ENCODE measurements around a stretch of chr1.

GRCh38 chr1:85974992-85975288 is 181.6 kb downstream of the COL24A1 start:
- PRO-cap, 2 experiments = no peak in any of the 2 experiments

- PRO-cap, 2 experiments = no peak in any of the 2 experiments
These were observed 23.6 kb upstream of the CLCA4 start for GRCh38 chr1:86523279-86523634.

DNA sequence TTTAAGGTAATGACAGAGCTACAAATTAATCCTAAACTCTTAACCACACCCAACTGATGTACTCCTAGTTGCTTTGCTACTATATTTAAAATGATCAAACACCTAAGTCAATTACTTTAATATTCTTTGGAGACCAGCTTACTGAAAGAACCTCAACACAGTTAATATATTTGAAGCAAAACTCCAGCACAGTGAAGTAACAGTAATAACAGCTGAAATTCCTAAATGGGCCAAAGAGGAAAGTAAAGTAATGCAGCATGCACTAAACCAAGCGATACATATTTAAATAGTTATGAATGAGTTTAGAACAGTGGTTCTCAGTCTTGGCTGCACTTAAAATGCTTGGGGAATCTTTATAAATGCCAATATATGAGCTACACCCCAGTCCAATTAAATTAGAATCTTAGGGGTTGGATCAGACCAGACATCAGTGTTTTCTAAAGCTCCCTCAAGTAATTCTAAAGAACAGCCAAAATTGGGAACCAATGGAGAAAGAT is 6.3 kb downstream of the SH3GLB1 start:
- PRO-cap, 2 experiments = no peak in any of the 2 experiments

- PRO-cap, 2 experiments = no peak in any of the 2 experiments
These were observed 52.9 kb downstream of the SH3GLB1 start for GRCh38 chr1:86757236-86757739.

DNA sequence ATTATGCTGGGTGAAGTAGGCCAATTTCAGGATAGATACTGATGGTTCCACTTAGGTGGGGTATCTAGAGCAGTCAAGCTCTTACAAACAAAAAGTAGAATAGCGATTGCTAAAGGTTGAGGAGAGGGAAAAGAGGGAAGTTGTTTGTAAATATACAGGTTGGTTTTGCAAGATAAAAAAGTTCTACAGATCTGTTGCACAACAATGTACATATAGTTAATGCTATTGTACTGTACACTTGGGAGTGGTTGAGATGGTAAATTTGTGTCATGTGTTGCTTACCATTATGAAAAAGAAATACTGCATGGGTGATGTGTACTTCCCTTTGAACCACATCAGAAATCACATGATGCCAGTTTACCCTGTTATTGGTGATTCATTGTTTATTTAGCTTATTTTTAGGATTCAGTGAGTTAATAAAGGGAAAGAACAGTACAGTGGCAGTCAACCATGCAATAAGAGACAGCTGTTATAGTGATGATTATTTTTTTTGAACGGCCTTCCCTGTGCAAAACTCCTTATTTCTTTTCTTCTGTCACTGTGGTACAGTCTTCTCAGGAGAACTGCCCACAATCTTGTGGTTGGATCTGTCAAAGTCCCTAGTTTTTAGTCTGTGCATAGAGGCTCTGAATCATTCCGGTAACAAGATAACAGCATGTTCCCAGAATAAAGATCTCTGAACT is 84.0 kb downstream of the SH3GLB1 start:
- PRO-cap, 2 experiments = no peak in any of the 2 experiments

- PRO-cap, 2 experiments = no peak in any of the 2 experiments
These were observed 190.8 kb downstream of the HS2ST1 start for GRCh38 chr1:87104847-87106091.

DNA sequence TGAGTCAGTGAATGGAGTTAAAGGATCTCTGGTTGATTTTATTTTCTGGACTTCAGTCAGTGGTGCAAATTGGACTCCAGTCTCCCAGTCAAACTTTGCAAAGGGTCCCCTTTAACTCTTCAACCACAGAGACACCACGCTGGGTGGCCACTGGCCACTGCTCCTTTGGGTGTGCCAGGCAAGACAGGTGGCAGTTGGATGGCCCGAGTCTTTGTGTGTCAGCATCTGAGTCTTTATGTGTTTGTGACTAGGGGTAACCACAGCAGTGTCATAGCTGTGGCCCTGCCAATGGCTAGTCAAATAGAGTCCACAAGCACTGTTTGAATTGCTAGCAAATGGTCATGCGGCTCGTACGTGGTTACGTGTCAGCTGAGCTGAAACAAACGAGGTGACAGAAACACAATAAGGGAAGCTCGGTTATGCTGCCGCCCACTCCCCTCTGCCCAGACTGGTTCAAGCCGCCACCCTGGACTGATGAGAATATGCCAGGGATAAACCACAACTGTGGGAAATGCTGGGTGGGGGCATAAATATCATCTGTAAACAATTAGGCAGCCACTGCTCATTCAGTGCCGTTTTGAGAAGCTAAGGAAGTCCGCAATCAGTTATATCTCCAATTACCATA is 174.3 kb upstream of the LMO4 start:
- PRO-cap, 2 experiments = no peak in any of the 2 experiments

- PRO-cap, 2 experiments = peak in 1 of 2 experiments; most common plus-strand start chr1:87330528 (in 1)
These were observed 1.8 kb downstream of the LMO4 start for GRCh38 chr1:87330403-87330946.

DNA sequence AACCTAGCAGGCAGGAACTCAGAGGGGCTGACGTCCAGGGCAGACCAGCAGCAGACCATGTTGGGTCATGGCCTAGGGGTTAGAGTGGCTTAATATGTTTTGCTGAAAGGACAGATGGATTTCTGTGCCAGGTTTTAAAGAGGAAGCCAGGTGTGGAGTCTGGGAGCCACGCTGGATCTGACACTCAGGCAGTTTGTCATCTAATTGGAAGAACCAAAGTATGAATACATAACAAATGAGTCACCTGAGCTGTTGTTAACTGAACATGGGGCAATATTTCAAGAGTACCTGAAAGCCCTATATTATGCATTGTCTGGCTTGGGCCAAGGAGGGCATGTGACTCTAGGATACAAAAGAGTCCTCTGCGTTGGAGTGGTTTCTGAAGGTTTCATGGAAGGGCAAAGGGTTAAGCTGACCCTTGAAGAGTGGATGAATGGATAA is 70.6 kb downstream of the LMO4 start:
- PRO-cap, 2 experiments = no peak in any of the 2 experiments

- PRO-cap, 2 experiments = no peak in any of the 2 experiments
These were observed 19.8 kb downstream of the GBP1 start for GRCh38 chr1:89045224-89045665.

GRCh38 chr1:89049831-89050726 is 14.9 kb downstream of the GBP1 start:
- PRO-cap, 2 experiments = no peak in any of the 2 experiments

DNA sequence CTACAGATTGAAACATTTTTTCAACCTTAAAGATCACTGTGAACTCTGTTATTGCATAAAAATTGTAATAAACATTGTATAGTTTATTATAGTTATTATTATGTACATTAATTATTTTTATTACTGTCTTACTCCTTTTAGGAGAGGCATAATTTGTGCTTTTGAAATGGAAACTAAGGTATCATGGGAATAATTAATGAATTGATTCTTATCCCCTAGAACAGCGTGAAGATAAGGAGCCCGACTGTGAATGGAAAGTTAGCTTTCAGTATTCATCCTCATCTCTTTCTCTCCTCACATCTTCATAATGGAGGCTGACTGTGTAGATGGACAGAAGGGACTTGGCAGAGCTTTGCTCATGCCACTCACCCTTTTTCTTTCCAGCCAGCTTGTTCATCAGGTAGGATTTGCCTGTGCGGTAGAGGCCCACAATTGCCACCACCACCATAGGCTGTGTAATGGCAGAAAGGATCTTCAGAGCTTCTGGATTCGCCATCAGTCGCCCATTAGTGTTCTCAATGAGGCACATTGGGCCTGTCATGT is 2.3 kb downstream of the GBP1 start:
- PRO-cap, 2 experiments = no peak in any of the 2 experiments

- PRO-cap, 2 experiments = no peak in any of the 2 experiments
These were observed 3.2 kb upstream of the GBP1 start for GRCh38 chr1:89068167-89068695.

DNA sequence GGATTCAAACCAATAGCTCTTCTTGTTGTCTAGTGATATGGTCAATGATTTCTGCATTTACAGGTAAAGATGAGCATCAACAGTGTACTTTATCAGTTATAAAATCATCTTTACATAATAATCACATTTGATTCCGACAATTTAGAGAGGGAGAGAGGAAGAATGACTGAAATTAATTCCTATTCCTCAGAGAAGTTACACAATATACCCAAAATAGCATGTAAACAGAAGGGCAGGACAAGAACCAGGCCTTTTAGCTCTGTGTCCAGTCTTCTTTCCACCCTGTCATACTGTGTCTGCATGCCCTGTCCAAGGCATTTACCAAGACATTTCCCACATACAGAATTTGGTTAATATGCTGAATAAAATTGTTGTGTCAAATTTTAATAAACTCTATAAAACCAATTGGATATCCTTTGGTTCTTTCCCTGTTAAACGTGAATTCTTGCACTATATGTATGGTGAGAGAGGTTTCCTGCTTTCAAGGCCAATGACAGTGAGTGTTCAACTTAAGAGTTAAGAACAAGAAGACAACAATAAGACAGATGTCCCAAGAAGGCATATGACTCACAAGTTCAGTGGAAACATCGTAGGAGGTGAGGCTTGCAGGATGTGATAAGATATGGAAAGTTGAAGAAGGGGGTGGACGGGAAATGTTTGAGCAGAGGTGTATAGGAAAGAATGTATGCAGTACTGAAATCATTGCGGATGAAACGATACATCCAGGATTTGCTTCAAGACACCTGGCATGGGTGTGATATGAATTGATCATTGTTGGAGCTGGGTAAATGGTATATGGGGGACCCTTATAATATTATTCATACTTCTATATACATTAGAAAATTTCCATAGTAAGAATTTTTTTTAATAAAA is 20.8 kb downstream of the LRRC8B start:
- PRO-cap, 2 experiments = no peak in any of the 2 experiments

DNA sequence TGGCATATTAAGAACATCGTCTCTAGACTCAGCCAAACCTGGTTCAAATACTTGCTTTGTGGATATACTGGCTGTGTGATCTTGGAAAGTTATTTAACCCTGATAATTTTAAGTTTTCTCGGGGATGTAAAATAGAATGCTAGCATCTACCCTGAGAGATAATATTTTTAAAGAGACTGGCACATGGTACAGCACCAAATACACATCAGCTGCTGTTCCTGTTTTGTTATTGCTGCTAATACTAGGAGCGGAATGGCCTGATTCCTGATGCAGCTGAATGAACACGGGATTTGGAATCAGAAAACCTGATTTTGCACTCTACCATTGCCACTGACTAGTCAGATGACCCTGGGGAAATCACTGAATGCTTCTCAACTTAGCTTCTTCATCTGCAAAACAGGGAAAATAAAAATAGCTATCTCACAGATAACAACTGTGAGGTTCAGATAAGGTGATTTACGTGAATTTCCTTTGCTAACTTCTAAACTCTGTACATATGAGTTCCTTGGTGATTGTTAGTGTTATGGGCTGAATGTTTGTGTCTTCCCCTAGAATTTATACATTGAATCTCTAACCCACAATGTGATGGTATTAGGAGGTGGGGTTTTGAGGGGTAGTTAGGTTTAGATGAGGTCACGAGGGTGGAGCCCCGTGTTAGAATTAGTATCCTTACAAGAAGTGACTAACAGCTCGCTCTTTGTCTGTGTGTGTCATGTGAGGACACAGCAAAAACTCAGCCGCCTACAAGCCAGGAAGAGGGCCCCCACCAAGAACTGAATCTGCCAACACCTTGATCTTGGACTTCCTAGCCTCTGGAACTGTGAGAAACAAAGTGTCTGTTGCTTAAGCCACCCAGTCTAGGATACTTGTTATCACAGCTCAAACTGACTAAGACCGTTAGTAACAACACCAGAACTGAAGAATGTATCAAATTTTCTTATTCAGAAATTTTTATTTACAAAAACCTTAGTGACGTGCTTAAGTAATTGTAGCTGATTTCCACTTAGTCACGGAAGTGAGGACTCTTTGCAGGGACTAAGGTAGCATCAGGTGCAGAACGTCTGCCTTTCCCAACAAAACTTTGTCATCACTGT is 24.8 kb upstream of the LRRC8C start:
- PRO-cap, 2 experiments = no peak in any of the 2 experiments

DNA sequence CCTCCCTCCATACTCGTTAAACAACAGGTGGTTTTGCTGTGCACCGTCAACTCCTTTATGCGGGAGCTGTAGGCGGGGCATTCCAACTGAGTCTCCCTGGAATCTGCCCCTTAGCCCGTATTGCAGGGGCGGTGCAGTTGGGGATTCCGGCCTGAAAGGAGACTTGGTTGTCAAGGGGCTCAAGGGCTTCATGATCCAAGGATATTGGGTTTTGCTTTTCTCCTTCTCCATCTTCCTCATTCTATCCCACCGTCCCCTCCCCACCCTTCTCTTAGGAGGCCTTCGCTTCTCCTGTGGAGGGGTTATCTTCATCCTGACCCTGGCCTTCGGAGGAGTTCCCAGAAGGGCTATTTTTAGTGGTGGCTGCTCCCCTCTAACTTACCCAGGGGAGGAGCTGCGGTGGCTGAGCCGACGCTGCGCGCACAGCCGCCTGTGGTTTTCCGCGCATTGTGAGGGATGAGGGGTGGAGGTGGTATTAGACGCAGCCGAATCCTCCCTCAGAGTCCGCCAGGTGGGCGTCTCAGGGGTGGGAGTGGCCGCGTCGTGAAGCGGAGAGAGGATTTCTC is 562 bp upstream of the LRRC8C start:
- PRO-cap, 2 experiments = no peak in any of the 2 experiments

DNA sequence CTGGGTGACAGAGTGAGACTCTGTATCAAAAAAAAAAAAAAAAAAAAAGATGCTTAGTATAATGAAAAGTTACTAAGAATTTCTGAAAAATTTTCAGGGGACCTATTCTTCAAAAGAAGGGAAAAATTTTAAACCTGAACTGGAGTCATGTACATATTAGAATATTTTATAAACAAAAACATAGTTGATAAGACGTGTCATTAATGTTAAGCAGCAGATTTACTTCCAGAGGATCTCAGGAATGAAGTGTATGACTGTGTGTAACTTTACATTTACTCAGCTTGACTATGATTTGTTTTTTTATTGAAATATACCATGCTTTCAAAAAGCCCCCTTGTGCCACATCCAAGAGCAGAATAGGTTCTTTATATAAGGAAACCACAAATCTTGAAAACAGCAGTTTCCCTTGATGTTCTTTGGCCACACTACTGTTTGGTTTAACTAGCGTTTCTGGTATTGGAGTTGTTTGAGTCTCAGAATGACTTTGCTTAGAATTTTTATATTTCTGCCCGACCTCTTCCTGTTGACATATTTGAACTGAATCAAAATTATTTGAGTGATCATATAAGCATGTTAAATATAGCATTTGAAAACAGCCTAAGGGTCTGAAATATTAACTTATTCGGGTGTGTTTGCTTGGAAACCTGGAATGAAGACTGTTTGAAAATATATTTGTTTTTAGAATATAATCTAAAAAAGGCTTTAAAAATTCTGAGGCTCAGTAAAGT is 25.0 kb downstream of the LRRC8C start:
- PRO-cap, 2 experiments = no peak in any of the 2 experiments

GRCh38 chr1:89738164-89738404 is 82.7 kb upstream of the LRRC8D start:
- PRO-cap, 2 experiments = no peak in any of the 2 experiments

DNA sequence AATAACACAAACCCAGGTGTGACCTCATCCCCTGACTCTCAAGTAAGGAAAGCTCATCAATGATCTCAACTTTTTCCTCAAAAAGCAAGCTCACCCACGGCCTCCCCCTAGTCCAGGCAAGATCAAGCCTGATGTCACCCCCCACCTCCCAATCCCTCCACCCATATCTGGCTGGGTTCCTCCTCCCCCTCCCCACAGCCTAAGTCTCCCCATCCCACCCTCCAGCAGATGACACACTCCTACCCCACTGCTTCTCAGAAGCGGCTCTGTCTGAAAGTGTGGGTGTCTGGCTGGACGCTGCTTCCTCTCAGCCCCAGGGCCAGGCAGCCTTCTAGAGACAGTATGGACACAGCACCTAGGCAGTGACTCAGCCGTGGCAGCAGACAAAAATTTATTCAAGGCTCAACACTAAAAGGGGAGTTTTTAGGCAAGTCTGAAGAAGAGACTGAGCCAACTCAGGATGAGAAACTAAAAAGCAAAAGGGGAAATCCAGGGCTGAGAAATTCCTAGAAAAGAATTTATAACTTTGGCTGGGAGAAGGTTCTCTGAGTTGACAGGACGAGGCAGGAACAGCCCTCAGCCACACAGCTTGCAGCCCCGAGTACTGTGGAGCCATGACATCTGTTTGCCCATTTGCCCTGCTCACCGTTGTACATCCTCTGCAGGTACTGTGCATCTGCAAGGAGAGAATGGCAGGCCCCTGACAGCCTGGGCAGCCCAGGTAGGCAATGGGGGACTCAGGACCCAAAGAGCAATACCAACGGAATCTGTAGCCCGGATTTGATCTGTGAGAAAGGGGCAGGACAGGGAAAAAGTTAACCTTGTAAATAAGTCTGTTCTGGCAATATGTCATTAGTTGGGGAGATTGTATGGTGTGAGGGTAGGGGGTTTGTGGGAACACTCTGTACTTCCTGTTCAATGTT is 81.5 kb upstream of the LRRC8D start:
- PRO-cap, 2 experiments = no peak in any of the 2 experiments

- PRO-cap, 2 experiments = no peak in any of the 2 experiments
These were observed 2.7 kb downstream of the LRRC8D start for GRCh38 chr1:89823427-89824095.